Measurements from ENCODE around the genes EFCAB6, SULT4A1 and RIBC2.

- PRO-cap = no peak
Observed at GRCh38 chr22:43179685-43180105, 7.2 kb downstream of the TTLL12 start.

DNA sequence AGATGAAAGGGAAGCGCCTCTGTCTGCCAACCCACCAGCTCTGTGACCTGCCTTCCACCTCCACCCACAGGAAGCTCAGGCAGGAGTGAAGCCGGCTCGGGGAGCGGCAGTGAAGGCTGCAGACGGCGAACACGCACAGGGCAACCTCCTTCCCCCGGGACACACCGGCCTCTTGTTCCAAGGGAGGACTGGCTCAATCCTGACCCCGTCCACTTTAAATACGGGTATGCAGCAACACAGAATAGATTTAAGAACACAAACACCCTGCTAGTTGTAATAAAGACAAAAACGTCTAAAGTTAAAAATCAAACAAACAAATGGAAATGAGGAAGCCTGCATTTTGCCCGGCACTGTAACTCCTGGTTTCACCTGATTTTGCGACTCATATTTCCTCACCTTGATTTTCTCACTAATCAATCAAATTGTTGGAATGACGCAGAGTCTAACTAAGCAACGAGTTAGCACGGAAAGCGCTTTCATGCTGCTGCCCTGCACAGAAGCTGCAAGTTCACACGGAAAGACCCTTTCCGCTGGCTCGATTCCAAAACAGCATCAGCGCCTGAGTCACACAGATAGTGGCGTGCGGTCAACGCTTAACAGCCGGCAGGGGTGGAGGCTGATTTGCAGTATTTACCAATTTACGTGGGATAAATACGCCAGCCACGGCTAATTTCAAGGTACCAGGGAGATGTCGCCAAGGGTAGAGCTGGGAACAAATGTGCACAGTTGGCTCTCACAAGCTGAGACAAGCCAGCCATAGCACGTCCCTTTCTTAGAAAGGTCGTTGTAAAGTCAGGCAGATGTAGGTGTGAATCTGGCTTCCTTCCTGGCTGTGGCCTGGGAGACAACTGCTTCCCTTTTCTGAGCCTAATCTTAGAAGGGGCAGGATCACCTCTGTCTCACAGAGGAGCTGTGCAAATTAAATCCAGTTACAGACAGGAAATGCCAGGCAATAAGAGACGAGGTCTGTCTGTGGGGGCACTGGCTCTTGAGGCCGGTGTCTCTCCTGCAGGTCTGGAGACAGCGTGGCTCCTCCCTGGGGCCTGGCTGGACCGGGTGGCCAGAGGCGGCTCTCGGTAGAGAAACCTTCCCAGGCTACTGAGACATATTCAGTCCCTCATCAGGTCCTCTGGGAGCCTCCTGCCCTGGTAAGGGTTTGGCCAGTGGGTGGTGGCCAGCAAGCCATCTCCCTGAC, 76.9 kb upstream of the TTLL12 start:
- PRO-cap = unidirectional peak, plus-strand start at position 89 of the sequence

DNA sequence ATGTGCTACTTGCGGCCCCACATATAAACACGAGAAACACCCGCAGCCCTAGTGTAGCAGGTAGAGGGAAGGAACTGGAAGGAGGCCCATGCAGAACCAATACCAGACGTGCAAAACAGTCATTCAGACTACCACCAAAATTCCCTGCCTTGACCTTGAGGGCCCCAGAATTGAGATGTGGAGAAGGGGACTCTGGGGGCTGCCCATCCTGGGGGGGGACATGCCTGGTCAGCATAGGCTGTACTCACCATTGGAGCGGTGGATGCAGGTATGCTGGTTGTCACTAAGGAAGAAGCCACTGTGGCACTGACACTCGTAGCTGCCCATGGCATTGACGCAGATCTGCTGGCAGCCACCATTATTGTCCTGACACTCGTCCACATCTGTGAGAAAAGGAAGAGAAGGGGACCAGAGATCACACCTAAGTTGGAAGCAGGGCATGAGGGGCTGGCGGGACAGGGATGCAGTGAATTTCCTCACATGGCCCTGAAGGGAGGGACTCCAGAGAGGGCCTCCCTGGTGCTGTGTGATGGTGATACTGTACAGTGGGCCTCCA, 52.3 kb downstream of the SCUBE1 start:
- PRO-cap = no peak

GRCh38 chr22:43291858-43292437, 51.2 kb downstream of the SCUBE1 start:
- PRO-cap = no peak

GRCh38 chr22:43811997-43812815, at the start of gene EFCAB6:
Gene EFCAB6 (minus strand): TSS chr22:43812305.
- PRO-cap = bidirectional peak, plus-strand start at chr22:43812434, minus-strand start at chr22:43812312

DNA sequence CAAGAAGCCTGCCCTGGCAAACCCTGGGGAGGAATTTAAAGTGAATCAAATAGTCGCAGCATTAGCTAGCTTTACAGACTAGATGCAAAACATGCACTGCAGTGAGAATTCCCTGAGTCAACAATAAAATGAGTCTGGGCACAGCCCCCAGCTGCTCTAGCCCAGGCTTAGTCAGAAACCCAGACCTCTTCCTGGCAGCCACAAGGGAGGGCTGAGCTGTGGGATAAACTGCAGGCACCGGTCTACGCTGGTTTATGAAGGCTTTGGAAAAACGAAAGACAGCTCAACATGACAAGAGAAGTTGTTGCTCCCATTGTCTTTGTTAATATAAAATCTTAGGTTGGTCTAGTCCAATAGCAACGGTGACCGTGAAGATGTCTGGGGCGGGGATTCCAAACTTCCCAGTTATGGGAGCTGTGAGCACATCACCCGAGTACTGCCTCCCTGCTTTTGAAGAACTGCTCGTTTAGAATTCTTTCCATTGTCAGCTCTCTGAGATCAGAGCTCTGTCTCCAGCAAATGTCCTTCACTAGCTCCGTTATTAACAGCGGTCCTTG, 14.7 kb upstream of the EFCAB6 start:
- PRO-cap = no peak

DNA sequence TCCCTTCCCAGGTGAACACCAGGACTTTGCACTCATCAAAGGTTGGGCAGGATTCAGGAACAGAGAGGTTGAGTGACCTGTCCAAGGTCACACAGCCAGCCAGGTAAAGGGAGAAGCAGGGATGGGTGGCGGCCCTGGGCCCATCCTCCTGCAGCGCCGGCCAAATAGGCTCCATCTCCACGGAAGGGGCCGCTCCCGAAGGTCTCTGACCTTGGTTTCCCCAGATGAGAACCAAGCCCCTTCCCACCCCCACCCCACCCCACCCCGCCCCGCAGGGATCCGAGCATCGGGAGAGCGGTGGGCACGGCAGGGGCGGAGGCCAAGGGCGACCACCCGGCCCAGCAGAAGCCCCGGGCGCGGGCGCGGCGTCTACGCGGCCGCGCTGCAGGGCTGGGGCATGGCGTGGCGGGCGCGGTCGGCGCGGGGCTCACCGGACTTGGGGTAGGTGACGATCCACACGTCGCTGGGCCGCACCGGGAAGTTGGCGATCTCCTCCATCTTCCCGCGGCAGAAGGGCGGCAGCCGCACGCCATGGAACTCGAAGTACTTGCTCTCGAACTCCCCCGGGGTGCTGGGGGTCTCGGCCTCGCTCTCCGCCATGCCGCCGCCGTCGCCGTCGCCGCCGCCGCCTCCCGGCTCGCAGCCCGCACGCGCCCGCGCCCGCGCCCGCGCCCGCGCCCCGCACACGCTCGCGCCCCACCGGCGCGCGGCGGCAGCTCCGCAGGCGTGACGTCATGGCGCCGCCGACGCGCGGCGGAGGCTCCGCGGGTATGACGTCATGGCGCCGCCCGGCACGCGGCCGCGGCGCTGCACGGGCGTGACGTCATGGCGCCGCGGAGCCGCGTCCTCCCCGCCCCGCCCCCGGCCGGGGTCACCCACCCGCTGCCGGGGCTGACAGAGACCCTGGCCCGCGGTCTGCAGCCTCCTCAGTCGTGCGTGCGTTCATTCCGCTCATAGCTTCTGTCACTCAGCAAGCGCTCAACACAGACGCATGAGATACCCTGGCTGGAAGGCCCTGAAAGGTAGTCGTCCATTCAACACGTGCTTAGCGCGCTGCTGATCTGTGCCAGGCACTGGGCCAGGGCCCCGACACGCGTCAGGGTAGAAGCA, at the start of gene SULT4A1:
Gene SULT4A1, minus strand, starts transcription at position 731 of the 1,110 bp plus-strand sequence.
- PRO-cap = unidirectional peak, minus-strand start at position 639 of the sequence

DNA sequence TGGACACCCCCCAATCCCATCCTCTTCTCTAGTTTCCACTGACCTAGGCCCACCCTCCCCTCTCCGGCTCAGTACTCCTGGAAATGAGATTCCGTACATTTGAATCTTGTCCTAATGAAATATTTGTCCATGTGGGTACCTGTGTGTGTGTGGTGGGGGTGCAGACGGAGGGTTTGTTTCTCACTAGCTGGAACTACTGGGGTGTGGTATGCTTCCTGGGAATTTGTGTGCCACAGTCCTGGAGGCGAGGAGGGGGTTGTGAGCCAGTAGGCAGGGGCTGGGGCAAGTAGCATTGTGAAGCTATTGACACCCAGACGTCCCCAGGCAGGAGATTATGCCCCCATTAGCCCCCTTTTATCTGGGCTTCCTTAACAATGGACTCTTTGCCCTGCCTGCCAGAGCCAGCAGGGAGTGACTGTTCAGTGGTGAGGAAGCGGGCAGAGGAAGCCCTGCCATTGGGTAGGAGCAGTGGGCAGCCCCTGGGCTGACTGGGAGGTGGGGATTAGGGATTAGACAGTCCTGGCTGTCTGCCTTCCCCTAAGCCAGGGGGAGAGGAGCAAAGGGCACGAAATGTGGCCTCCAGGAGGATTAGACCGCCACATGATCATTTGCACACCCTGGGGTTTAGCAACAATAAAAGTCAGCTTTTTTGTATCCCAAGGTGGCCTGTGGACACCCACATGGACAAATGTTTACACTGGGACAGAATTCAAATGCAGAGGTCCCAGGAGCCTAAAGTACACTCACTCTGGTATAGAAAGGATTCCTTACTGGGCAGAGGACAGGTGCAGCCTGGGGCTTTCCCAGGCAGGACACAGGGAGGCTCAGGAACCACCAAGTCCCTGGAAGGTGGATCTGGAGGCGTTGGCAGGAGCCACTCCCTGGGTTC, 1.8 kb downstream of the PNPLA3 start:
- PRO-cap = no peak

- PRO-cap = unidirectional peak, minus-strand start at chr22:44182692
Observed at GRCh38 chr22:44182266-44183152, 1.8 kb downstream of the PARVG start.

GRCh38 chr22:44524167-44524422, 26.1 kb upstream of the RTL6 start:
- PRO-cap = no peak

- PRO-cap = no peak
Observed at GRCh38 chr22:44698893-44699479, 3.0 kb upstream of the PRR5 start.

DNA sequence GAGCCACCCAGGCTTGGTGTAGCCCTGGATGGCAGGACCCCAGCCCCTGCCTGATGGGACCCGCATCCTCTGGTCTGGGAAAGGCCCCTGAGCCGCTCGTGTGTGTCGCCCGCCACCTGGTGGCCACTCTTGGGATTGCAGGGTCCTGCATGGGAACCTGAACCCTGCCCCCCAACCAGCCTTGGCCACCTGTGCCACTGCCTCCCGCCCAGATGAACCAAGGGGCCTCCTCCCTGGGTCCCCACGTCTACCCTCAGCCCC, 16.5 kb upstream of the ARHGAP8 start:
- PRO-cap = no peak

GRCh38 chr22:44865479-44865678, 113.0 kb downstream of the ARHGAP8 start:
- PRO-cap = no peak

GRCh38 chr22:45007618-45008189, 2.1 kb downstream of the PHF21B start:
- PRO-cap = no peak

GRCh38 chr22:45148460-45149185, 15.1 kb upstream of the NUP50 start:
- PRO-cap = no peak

DNA sequence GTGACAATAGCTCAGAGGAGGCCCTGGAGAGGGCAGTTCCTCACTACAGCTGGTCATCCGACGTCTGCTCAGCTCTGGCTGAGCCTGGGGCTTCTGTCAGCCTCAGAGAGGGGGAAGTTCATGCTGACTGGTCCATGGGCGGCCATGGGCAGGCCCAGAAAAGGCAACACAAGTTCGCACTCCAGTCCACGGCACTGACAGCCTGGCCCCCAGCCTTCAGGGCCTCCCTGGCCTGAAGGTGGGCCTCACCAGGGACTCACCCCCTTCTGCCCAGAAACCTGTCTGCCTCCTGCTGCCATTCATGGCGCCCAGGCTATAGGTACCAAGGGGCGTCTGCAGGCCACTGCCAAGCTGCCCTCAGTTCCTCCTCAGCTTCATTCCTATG, 21.6 kb upstream of the KIAA0930 start:
- PRO-cap = unidirectional peak, minus-strand start at position 70 of the sequence

DNA sequence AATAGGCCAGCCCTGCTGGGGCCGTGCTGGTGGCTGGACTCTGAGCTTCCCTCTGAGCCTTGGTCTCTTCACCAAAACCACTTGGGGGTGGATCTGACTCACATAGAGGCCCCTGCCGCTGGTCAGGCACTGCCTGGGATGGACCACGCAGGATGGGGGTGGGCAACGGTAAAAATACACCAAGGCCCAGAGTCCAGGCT, 12.3 kb upstream of the UPK3A start:
- PRO-cap = no peak

- PRO-cap = bidirectional peak, plus-strand start at chr22:45413742, minus-strand start at chr22:45413616
Observed at GRCh38 chr22:45413288-45414369, at the start of gene RIBC2. Gene RIBC2 (plus strand): TSS chr22:45413693.

DNA sequence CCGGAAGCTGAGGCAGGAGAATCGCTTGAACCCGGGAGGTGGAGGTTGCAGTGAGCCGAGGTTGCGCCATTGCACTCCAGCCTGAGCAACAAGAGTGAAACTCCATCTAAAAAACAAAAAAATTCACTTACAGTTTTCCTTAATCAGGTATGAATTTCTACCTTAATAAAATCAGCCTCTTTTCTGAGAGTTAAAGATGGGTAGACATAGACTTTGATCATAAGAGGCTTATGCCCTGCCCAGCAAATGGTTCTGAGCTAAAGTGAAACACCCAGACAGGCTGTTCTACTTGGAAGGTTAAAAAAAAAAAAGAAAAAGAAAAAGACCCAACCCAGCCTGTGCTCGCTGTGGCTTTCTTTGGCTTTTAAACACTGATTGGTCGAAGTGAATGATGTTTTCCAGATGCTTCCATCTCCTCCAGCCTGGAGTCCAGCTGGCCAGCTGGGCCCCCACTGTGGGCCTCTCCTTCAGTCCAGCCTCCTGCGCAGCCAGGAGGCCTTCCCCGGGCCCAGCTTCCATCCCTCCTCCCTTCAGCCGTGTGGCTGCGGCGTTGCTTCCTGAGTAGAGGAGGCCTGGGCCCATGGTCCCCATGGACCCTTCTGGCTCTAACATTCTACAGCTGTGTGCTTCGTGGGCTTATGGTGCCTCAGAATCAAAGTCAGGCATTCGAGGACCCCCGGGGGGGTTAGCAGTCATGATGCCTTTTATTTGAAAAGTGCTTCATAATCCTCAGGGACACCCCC, 42.5 kb upstream of the FBLN1 start:
- PRO-cap = no peak

GRCh38 chr22:45503087-45503667, 494 bp downstream of the FBLN1 start:
- PRO-cap = no peak

All from ileum (tissue), 1 donor.